ENCODE measurements around a stretch of chr11.

DNA sequence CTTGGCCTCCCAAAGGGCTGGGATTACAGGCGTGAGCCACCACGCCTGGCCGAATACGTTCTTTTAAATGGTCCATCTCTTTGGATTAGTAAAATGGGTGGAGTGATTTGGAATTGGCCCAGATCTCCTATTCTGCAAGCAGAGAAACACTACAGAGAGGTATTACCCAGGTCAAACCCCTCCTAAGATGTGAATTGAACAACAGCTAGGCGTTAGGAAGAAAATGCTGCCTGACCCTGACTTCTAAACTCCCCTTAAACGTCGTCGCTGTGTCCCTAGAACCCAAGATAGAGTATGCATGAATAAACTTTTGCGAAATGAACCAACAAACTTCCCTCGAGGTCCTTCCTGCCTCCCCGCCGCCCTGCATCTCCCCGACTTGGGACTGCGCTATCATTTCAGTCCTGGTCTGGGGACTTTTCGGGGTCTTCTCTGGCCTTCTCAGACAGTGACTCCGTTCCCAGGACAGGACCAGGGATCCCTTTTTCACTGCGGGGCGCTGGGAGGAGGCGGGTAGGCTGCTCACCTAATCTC, 513 bp upstream of the SWAP70 start:
- PRO-cap, result no peak

DNA sequence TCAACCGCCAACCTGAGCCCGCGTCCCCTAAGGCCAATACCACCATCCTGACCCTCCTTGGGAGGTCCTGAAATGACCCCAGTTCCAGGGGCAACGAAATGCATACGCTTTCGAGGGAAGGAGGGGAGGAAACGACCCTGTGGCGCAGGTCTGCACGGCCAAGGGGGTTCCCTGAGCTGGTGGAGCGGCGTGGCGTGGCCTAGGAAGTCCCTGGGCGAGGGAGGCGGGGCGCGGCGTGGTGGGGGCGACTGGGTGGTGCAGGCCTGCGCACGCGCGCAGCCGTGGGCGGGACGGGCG, 94.0 kb downstream of the SWAP70 start:
- PRO-cap, result bidirectional peak, plus-strand start outside the sequence, minus-strand start at position 212 of the sequence

DNA sequence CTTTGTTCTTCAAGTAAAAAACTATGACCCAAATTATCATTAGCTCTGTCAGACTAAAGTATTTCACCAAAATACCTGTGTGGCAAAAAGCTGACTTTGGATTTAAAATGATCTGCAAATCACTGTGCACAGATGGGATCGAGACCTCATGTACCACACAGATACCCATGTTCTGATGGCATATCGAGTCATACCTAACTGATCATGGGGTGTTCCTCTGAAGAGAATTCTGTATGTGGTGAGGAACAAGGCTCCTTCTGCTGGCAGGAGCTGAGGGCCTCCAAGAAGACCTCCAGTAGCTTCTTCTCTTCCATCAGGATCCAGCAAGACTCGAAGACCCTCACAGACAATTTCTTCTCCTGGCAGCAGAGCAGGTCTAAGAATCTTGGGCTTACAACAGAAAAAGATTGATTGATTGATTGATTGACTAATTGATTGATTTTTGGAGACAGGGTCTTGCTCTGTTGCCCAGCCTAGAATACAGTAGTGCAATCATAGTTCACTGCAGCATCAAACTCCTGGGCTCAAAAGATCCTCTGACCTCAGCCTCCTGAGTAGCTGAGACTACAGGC, 186.0 kb downstream of the SWAP70 start:
- PRO-cap, result no peak

- PRO-cap, result no peak
These were observed 106.6 kb downstream of the SBF2 start for GRCh38 chr11:10187265-10187958.

DNA sequence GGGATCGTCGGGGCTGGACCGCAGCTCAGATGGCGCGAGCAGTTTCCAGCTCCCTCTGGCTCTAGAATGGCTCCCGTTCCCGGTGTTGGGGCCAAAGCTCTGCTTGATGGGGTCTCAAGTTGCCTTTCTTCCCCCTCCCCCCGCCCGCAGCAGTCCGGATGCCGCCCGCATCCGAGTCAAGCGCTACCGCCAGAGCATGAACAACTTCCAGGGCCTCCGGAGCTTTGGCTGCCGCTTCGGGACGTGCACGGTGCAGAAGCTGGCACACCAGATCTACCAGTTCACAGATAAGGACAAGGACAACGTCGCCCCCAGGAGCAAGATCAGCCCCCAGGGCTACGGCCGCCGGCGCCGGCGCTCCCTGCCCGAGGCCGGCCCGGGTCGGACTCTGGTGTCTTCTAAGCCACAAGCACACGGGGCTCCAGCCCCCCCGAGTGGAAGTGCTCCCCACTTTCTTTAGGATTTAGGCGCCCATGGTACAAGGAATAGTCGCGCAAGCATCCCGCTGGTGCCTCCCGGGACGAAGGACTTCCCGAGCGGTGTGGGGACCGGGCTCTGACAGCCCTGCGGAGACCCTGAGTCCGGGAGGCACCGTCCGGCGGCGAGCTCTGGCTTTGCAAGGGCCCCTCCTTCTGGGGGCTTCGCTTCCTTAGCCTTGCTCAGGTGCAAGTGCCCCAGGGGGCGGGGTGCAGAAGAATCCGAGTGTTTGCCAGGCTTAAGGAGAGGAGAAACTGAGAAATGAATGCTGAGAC, 1.5 kb downstream of the ADM start:
- PRO-cap, result no peak

DNA sequence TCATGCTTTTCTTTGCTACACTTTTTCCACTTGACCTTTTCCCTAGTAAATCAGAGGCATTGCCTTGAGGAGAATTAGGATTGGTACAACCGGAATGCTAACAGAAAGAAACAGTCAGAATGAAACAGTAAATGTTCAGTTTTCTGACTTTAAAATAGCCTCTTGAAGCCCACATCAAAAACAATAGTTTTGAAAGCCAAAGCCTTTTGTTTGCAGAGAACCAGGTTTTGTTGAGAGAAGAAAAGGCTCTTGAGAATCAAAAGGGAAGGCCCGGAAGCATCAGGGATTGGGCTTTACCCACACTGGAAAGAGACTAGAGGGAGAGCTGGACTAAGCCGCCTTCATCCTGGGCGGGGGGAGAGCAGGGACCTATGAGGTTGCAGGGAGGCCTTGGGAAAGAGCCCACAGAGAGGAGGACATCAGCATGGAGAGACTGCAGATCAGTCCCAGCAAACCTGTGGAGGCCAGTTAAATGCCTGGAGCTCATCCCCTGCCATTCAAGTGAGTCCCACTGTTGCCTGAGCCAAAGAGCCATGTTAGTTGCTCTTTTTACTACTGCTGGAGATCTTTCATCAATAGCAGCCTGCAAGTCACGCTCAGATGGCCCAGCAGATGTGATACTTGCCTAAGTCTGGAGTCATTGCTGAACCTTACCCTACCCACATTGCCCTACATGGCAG, 12.5 kb downstream of the ADM start:
- PRO-cap, result no peak

DNA sequence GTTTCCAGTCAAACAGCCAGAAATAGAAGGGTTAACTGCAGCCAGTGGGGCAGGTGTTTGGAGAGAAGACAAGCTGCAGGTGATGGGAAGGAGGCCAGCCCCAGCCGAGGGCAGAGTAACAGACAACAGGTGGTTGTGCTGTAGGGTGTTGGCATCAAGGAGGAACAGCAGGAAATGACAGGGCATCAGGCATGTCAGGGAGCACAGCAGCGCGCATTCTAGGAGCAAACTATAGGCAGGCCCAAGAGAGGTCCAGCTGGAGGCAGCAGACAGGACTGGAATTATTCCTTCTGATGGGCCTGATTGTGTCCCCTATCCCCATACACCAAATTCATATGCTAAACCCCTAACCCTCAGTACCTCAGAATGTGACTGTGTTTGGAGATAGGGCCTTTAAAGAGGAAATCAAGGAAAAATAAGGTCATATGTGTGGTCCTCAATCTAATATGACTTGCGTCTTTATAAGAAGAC, 13.6 kb downstream of the ADM start:
- PRO-cap, result no peak

- PRO-cap, result no peak
These were observed 33.3 kb downstream of the AMPD3 start for GRCh38 chr11:10488177-10488894.

DNA sequence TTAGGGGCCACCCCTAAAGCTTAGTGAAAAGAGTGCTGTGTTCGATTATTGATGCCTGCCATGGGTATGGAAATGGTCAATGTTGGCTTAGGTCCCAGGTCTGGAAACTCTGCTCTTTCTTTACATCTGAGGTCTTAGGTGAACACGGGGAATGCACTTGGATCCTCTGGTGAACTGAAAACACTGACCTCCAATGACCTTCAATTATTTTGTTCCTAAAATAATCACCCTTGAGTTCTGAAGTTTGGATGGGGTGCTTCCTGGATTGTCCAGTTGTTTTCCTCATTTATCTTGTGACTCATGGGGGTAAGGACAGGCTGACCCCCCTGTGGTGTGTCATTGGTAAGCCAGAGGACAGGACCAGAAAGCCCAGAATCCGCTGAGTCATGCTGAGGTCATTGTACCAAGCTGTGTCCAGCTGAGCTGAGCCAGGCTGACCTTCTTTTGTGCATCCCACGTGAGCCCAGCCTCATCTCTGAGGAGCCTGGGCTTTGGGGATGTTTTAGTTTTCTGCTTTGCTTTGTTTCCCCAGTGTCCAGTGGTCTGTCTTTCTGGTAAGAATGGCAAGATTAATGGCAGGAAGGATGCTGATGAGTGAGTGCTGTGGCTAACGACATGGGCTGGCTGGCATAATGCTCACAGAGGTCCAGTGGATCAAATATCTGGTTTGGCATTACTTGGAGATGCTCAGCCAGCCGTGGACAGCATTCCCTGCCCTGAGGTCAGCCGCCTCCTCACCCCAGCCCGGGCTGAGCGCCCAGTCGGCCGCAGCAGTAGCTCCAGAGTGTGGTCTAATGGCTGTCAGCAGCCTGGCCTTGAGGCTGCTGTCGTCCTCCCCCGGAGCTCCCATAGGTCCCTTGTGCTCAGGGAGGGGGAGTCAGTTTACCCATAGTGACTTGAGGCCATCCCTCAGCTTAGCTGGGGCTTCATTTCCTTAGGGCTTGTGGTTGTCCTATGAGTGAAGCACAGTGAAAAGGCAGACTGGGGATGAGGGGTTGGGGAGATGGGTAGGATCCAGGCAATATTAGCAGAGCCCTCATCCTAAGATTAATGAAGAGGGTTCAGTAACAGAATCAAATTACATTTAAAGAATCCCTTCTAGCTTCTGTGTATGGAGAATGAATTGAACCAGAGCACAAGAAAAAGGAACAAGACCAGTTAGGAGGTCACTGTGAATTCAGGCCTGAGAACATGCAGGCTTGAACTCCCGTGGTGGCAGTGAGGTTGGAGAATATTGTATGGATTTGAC, 35.7 kb downstream of the AMPD3 start:
- PRO-cap, result no peak

DNA sequence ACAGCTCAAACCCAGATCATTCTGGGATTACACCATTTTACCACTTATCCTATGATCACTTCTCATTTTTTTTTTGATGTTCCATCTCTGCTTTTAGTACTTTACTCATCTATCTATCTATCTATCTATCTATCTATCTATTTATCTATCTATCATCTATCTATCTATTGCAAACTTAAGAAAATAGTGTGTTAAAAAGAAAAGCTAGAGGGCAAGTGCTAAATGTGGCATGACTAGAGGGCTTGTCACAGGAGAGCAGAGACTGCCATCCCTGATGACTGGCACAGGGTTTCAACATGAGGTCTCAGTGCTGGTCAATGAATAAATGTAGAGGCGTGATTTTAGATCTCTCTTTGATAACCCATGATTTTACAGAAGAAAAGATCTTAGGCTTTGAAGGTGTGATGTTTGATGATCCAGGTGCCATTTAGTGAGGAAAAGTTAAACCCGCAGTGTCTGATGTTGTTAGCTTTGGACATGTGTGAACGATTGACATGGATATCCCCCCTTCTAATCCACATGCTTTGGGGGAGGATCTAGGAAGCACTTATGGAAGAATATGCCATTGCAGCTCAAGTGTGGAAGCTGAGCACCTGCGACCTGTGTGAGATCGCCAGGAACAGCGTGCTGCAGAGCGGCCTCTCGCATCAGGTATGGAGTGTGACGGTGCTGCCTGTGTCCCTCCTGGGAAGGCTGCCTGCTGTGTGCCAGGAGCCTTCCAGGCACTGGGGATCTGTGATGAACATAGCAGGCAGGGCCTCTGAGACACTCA, 36.8 kb downstream of the RNF141 start:
- PRO-cap, result no peak

DNA sequence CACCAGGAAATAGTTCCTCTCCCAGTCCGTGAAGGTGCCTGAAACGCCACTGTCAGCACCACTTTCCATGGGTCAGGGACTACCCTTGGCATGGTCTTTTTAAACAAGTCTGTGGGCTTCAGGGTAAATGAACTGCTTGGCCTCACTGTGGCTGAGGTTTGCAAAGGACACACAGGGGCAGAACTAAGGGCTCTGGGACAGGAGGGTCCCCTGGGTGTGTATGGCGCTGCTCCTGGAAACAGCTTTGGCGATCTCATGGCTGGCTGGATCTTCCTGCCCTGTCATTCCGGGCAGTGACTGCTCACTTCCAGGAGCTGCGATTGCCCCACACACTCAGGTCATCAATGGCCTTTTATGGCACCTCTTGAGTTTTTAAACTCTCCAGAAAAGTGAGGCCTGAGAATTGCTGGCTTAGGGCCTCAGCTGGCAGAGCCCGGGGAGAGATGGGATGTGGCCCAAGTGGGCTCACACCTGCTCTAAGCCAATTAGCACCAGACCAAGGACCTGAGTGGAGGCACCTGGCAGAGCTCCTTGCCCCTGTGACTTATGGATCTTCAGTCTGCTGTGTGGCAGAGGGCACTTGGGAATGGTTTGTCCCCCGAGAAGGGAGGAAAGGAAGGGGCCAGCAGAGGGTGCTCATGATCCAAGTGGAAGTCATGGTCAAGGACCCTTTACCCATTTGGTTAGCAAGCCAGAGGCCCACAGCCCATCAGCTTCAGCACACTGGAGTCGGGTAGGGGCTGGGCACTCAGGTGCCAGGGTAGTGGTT, 55.7 kb upstream of the LYVE1 start:
- PRO-cap, result no peak

- PRO-cap, result unidirectional peak, minus-strand start at chr11:10658057
These were observed 35.5 kb downstream of the IRAG1 start for GRCh38 chr11:10657971-10658485.

- PRO-cap, result no peak
These were observed 24.4 kb downstream of the IRAG1 start for GRCh38 chr11:10669096-10669644.

DNA sequence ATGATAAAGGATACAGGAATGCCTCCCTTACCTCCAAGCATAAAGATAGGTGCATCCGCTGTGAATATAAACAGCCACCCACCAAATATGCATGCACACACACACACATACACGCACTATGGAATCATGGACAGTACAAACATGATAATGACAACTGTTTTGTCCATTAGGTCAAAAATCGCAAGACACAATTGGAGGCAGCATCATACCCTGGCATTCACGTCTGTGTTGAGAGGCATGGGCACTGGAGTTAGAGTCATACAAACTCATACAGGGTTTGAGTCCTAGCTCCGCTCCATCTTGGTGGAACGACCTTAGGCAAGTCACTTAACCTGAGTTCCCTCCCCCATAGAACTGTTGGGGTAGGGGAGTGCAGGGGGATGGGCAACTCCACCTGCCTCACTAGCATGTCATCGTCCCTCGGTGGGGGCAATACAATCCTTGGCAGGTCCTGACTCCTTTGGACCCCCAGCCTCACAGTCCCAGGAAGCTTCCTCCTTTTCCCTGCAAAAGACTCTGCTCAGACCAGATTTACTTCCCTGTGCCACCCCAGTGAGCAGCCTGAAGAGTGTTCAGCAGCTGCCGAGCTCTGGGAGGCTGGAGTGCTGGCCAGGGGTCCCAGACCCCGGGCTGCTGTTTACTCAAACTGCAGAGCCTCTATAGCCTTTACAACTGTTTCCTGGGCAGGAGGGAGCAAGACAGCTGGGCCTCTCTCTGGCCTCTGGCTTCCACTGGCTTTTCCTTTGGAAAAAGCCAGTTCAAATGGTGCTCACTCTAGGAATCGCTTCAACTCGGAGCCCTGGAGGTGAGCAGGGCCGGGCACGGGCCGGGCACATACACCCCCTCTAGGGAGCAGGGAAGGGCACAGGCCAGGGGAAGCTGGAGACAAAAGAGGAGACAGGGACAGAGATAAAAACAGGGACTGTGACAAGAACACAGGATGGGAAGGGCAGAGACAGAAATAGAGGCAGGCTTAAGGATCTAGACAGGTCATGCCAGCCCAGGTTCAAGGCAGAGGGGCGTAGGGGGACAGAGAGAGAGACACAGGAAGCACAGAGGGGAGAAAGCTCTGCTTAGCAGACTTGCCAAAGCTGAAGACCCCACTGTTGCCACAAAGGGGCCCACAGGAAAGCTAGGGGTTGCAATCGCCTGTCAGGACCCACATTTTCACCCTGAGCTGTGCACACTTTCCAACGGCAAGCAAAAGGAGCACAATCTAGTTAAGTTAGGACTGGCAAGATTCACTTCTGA, 1.0 kb downstream of the IRAG1 start:
- PRO-cap, result no peak

DNA sequence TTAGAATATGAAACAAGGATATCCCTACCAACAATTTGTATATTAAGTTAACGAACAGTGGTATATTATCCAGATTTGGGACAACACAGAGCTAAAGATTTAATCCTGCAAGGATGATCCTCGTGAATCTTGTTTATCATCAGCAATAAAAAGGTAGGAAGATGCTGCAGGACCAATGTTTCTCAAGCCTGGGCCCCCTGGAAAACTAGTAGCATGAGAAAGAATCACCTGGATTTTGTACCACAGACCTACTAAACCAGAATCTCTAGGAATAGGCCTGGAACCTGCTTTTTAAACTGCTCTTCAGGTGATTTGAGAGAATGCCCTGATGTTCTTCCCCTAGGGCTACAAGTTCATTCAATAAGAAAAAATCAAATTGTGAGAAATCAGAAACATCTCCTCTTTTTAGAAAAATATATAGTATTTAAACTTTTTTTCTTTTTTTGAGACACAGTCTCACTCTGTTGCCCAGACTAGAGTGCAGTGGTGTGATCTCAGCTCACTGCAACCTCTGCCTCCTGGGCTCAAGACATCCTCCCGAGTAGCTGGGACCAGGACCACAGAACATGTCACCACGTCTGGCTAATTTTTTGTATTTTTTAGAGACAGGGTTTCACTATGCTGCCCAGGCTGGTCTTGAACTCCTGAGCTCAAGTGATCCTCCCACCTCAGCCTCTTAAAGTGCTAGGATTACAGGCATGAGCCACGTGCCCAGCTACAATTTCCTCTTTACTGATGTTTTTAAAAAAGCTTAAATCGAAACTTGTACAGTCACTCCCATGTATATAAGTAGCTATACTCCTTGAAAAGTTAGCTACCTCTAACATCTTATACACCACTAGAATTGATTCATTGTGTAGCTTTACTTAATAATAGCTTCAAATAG, 10.5 kb downstream of the EIF4G2 start:
- PRO-cap, result no peak

DNA sequence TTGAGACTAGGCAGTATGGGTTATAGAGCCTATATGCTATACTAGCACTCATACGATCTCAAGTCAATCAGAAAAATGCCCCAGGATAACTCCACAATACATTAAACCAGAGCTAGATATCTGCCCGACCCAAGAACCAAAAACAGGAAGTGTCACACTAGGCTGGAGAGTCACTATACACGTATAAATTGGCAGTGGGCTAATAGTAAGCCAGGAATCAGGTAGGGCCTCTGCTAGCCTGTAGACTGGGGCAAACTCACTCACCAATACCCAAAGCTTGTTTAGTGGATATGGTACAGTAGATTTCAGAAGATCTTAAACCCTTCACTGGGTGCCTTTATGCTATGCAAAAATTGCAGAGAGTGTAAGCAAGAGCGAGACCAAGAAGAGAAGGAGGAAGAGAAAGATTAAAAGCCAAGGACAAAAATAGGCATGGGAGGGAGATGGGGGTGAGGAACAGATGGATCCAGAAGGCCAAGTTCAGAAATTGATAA, 16.2 kb upstream of the EIF4G2 start:
- PRO-cap, result no peak

DNA sequence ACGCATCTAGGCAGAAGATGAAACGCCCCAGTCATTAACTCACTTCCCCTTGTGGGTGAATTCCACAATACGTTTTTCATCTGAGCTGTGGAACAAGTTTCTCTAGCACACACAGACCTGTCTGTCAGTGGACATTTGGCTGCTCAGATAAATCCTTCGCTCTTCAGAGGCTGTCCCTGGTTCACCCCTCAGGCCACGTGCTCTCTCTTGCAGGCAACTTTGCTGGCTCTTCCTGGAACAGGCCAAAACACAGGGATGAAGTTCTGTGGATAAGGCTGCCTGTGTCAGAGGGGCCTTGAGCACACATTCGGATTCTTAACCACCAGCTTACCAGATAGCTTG, 42.1 kb upstream of the ZBED5 start:
- PRO-cap, result no peak

- PRO-cap, result no peak
These were observed 41.2 kb downstream of the GALNT18 start for GRCh38 chr11:11580453-11581132.

- PRO-cap, result no peak
These were observed 81.4 kb upstream of the USP47 start for GRCh38 chr11:11760280-11760799.

DNA sequence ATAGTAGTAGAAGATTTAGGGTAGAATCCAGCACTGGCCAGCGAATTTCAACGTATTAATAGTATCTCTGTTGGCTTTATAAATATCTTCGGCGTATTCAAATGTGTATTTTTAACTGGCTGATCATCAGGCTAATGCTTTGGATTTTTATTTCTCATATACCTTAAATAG, 1.1 kb downstream of the USP47 start:
- PRO-cap, result no peak

Data from aorta (tissue), 1 donor.